ENCODE results near the genes VAT1L and WWOX.

DNA sequence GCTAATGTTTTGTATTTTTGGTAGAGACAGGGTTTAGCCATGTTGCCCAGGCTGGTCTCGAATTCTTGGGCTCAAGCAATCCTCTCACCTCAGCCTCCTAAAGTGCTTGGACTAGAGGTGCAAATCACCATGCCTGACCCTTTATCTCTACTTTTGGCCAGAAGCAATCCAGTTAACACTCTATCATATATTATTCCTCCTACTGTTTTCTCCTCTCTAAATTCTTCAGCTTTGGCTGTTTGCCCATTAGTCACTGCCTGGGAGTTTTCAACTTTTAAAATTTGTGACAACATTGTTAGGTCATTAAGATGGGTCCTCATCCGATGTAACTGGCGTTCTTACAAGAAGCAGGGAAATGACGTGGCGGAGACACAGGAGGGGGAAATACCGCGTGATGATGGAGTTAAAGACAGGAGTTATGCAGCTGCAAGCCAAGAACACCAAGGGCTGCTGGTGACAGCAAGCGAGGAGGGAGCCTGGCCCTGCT lies 34.7 kb upstream of the CPHXL start:
- PRO-cap, result no peak
- RAMPAGE, long total RNA, 4 experiments, result no peak in any of the 4 experiments

DNA sequence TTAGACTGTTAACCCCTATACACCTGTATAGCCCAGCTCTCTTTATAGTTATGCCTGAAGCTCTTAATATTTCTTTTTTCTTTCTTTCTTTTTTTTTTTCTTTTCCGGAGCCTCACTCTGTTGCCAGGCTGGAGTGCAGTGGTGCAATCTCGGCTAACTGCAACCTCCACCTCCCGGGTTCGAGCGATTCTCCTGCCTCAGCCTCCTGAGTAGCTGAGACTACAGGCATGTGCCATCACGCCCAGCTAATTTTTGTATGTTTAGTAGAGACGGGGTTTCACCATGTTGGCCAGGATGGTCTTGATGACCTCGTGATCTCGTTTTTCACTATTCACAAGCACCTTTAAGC lies 15.8 kb downstream of the CNTNAP4 start:
- PRO-cap, result no peak
- RAMPAGE, long total RNA, 4 experiments, result no peak in any of the 4 experiments

DNA sequence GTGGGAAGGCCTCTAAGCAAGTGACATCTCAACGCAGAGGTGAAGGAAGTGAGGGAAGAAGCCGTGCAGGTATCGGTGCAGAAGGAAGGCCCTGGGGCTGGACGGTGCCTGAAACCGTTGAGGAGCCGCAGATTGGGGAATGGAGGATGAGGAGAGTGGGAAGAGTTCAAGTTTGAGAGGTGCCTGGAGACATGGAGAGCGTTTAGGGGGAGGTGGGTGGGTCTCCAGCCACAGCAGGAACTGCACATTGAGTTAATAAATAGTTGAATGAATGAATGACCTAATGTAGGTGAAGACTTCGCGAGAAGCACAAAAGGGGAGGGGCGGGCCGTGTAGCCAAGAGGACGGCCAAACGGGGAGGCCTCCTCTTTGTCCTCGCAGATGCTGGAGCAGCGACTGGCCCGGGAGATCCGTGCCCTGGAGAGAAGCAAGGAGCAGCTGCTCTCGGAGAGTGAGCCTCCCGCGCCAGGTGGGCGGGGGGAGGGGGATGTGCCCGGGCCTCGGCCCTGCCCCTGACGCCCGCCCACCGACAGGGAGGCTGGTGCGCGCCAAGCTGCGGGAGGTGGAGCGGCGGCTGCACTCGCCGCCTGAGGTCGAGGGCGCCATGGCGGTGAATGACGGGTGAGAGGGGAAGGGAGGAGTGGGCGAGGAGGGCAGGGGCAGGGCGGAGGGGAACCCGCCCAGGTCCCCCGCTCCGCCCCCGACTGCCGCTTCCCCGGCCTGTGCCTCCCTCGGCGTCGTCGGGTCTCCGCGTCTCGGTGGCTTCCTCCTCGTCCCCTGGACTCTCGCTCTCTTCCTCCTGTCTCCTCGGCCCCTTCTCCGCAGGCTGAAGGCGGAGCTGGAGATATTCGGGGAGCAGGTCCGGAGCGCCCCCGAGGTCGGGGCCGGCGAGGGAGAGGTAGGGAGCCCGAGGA lies 12.8 kb downstream of the SYCE1L start:
- PRO-cap, result no peak
- RAMPAGE, long total RNA, 4 experiments, result start-site peak on the plus strand in 3 of 4 experiments, centred at positions 485 to 640 of the sequence, 7 to 15 reads per replicate

DNA sequence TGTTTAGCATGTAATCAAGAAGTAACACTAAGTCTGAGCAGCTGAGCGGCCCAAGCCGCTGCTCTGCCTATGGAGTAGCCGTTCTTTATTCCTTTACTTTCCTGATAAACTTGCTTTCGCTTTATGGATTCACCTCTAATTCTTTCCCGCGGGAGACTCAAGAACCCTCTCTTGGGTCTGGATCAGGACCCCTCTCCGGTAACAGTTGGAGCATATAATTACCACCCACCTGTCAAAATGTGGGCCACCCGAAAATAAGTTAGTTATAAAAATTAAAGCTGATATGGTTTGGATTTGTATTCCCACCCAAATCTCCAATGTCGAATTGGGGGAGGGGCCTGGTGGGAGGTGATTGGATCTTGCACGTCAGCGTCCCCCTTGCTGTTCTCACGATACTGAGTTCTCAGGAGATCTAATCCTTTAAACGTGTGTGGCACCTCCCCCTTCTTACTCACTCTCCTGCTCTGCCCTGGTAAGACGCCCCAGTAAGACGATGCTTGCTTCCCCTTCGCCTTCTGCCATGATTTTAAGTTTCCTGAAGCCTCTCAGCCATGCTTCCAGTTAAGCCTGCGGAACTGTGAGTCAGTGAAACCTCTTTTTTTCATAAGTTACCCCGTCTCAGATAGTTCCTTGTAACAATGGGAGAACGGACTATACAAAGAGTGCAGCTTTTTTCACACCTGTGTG lies 35.3 kb downstream of the SYCE1L start:
- PRO-cap, result no peak
- RAMPAGE, long total RNA, 4 experiments, result no peak in any of the 4 experiments

GRCh38 chr16:77788411-77788758 lies at the start of gene VAT1L:
Gene VAT1L, plus strand, starts transcription at chr16:77788564.
- PRO-cap, result no peak
- RAMPAGE, long total RNA, 4 experiments, result start-site peak on the plus strand in 4 of 4 experiments, at chr16:77788511-77788625 at its widest, 10 to 47 reads per replicate

DNA sequence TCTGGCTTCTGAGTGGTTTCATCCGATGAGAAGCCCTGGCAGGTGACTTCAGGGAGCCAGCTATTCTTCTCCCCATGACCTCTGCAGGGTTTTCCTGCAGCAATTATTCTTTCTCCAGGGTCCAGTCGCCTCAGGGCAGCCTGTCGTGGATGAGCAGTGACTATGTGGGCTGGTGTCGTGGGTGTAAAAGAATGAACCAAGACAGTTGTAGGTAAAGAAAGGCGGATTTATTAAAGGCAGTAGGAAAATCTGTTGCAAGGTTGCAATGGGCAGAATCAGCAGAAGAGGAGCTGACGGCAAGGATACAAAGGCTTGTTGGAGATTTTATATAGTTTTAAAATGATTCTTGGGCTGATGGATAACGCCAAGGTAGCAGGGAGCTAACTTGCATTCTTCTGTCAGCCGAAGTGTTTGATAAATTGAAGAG lies 6.9 kb upstream of the WWOX start:
- PRO-cap, result no peak
- RAMPAGE, long total RNA, 4 experiments, result no peak in any of the 4 experiments

- PRO-cap, result bidirectional peak, plus-strand start at chr16:78099447, minus-strand start at chr16:78099296; bidirectional peak, plus-strand start at chr16:78099656, minus-strand start at chr16:78099514
- RAMPAGE, long total RNA, 4 experiments, result start-site peak on the plus strand in 4 of 4 experiments, at chr16:78099661-78099715 at its widest, 42 to 328 reads per replicate
These were observed at the start of gene WWOX for GRCh38 chr16:78099014-78100403. Gene WWOX, plus strand, starts transcription at chr16:78099654.

DNA sequence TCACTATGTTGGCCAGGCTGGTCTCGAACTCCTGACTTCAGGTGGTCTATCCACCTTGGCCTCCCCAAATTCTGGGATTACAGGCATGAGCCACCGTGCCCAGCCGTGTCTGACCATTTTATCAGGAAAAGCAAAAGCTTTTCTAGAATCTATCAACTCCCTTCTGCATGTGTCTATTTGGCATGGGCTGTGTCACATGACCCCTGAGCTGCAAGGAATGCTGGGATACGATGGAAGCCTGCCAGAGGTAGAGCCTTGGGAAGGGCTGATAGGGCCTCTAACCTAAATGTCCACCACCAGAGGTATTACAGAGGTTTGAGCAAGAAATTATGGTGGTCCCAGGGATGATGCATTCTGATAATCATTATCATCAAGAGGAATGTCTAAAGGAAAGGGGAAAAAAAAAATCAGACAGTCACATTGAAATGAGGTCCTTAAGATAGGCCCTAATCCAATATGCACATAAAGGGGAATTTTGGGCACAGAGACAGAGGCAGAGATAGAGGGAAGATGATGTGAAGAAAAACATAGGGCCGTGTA lies 616.3 kb downstream of the WWOX start:
- PRO-cap, result no peak
- RAMPAGE, long total RNA, 4 experiments, result no peak in any of the 4 experiments

GRCh38 chr16:78815488-78816269 lies 716.2 kb downstream of the WWOX start:
- PRO-cap, result no peak
- RAMPAGE, long total RNA, 4 experiments, result no peak in any of the 4 experiments

DNA sequence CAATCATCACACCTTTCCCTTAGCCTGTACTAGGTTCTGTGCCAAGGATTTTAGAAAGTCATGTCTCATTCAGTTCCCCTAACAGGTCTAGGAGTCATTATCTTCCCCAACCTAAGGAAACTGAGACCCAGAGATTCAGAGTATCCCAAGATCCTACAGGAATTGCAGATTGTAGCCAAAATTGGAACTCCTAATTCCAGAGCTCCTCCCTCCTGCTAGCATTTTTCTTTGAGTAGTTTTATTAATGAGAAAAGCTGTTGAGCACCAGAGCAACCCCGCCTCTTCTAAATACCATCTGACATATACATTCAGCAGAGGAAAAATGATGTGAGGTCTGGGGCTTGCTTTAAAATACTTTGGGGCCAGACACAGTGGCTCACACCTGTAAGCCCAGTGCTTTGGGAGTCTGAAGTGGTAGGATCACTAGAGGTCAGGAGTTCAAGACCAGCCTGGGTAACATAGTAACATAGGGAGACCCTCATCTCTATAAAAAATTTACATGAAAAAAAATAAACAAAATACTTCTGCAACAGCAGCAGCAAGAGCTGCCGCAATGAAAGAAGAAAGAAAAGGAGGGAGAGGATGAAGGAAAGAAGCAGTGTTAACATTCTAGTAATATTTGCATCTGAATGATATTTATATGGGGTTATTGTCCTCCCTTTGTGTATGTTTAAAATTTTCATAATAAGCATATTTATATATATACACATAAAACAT lies 730.3 kb downstream of the WWOX start:
- PRO-cap, result no peak
- RAMPAGE, long total RNA, 4 experiments, result no peak in any of the 4 experiments

DNA sequence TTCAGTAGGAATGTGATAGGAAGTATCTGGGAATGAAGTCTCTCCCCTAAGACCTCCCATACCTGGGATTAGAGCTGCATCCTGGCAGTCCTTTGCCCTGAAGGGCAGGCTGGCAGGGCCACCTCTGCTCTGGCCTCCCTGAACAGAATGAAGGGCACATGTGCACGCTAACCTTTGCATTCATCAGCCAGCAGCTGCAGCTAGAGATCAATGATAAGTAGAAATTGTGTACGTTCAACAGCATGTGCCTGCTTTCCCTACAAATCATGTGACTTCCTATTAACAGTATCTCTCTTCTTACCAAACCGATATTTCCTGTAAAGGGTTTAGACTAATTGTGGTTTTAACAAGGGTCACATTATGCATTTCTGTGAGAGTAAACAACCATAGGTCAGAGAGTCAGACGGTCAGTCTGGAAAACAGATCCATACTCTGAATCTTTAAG lies 219.6 kb downstream of the MAF start:
- PRO-cap, result no peak
- RAMPAGE, long total RNA, 4 experiments, result no peak in any of the 4 experiments

DNA sequence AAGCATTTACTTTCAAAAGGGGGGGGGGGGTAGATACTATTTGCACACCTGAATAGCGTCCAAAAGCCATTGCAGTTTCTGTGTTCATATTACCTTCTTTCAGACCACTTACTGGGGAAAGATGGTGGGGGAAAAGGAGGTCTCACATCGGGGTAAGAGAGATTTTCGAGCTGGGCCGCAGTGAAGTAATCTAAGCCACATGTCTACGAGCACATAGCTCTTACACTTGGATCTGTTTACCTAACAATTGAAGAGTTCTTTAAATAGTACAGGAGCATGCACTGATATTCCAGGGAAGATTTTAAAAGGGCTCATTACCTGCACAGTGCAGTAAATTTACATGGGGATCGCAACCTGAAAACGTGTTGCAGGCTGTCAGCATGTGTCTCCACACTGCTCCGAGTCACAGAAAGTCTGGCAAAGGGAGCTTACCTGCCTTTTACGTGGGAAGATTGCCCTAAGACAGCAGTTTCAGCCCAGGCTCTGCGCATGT lies 12.6 kb downstream of the MAF start:
- PRO-cap, result no peak
- RAMPAGE, long total RNA, 4 experiments, result no peak in any of the 4 experiments

DNA sequence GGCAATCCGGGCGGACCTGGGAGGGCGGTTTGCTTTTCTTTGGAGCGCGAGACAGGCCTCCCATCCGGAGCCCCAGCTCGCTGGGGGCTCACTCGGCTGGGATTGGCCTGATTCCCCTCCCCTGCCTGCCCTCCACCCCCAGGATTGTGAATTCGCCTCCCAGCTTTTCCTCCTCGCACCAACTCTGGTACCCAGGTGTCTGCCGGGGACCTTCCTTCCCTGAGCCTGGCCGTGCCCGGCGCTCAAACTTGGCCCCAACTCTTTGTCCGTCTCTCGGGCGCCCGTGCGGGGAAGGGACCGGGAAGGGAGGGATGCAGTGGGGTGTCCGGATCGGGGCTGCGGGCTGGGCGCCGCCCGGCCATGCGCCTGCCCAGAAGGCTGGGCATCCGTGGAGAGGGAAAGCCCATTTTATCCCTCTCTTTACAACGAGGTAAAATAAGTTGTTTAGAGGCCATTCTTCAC lies 518 bp upstream of the MAF start:
- PRO-cap, result no peak
- RAMPAGE, long total RNA, 4 experiments, result no peak in any of the 4 experiments

- PRO-cap, result no peak
- RAMPAGE, long total RNA, 4 experiments, result no peak in any of the 4 experiments
These were observed 120.8 kb upstream of the MAF start for GRCh38 chr16:79721252-79721794.

DNA sequence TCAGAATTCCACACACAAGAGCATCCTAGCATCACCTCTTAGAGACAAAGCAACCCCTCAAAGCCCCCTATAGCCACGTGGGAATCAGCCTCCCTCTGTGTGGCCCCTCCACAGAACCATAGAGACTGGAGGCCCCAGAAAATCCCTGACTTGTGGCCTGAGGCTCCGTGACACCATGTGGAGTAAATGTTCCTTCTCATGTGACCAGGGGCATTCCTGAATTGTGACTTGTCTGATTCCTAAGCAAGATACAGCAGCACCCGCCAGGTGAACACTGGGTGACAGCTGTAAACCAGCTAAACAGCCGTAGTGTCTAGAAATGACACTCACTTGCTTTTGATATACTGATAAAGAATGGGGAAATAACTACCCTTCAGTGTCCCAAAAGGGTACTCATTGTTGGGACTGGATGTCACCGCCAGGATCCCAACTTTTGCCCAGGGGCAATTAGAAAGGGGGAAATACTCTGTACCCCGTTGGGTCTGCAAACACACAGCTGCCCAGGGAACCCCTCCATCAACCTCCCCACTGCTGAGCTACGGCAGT lies 79.1 kb downstream of the DYNLRB2 start:
- PRO-cap, result no peak
- RAMPAGE, long total RNA, 4 experiments, result no peak in any of the 4 experiments

DNA sequence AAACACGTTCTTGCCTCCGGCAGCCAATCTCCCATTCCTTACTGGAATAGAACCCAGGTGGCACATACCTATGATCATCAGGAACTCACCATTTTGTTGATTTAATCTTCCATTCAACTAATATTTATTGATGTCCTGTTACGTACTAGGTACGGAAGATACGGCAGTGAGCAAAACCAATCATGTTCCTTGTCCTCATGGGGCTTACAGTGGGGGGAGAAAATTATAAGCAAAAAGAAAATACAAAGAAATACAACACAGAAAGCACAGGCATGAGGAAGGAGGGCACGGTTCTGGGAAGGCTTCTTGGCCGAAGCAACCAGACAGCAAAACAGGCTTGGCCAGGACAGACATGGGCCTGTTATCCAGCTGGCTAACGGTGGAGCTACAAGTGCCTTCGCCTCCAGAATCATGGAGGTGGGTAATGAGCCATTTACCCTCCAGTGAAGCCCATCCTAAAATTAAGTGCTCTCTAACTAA lies 33.5 kb upstream of the CDYL2 start:
- PRO-cap, result no peak
- RAMPAGE, long total RNA, 4 experiments, result no peak in any of the 4 experiments

DNA sequence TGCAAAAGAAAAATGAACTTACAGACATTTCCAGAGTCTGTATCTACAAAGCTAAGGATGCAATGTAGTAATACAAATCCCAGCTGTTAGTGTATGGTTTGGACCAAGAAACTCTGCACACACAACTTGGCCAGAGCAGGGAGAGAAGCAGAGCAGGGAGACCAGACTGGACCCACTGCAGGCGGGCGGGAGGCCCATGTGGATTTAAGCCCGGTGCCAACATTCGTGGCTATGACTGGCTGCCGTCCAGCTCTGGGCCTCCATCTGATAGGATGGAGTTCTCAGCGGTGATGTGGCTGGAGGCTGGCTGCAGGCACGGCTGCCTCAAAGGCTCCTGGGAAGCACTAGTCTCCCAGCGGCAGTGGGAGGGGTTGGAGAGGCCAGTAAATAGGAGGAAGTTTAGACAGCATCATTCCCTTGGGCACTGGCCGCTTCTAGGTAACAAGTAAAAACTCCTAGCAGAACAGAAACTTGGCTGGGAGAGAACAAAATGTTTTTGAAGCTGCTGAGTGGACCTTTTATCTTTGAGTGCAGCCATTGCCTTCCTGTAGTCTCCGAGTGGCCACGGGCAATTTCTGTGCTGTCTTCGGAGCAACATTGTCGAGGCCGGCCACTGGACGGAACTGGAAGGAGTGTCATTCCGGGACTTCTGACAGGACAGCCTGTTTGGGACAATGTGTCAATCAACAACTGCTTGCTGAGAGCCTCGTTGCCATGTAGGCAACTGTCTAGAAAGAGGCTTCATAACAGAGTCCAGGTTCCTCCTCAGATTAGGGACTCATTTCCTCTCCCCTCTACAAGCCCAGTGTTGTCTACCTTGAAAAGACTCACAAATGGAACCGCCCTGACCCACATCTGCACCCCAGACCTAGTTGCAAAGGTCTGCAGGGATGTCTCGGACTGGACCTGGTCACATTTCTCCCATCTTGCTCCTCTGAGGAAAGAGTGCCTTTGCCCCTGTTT lies 96.0 kb upstream of the CDYL2 start:
- PRO-cap, result no peak
- RAMPAGE, long total RNA, 4 experiments, result no peak in any of the 4 experiments

DNA sequence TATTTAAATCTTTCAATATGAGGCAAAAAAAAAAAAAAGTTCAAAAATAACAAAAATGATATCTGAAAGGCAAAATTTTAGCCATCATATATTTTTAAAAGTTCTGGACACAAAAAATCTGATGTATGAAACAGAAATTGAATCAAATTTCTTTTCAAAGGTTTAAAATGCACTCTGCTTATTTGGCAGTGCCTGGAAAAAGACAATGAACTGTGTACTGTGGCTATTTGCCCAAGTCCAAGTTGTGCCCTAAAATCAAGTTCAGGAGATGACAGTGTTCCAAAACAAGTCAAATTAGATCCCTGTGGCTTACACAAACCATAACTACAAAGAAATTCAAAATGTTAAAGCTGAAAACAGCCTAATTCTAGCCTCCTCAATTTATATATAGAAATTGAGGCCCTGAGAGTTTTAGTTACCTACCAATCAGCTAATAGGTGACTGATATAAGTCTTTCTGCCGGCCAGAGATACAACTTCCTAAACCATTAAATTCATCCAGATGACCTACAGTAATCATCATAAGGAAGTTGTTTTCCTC lies 25.6 kb downstream of the CMC2 start:
- PRO-cap, result no peak
- RAMPAGE, long total RNA, 4 experiments, result no peak in any of the 4 experiments

- PRO-cap, result no peak
- RAMPAGE, long total RNA, 4 experiments, result no peak in any of the 4 experiments
These were observed 28.4 kb downstream of the BCO1 start for GRCh38 chr16:81266910-81267170.

GRCh38 chr16:81357746-81358300 lies 43.1 kb downstream of the GAN start:
- PRO-cap, result no peak
- RAMPAGE, long total RNA, 4 experiments, result no peak in any of the 4 experiments